Zone of skin (tissue), 1 donor: ENCODE results near the gene GNG13.

DNA sequence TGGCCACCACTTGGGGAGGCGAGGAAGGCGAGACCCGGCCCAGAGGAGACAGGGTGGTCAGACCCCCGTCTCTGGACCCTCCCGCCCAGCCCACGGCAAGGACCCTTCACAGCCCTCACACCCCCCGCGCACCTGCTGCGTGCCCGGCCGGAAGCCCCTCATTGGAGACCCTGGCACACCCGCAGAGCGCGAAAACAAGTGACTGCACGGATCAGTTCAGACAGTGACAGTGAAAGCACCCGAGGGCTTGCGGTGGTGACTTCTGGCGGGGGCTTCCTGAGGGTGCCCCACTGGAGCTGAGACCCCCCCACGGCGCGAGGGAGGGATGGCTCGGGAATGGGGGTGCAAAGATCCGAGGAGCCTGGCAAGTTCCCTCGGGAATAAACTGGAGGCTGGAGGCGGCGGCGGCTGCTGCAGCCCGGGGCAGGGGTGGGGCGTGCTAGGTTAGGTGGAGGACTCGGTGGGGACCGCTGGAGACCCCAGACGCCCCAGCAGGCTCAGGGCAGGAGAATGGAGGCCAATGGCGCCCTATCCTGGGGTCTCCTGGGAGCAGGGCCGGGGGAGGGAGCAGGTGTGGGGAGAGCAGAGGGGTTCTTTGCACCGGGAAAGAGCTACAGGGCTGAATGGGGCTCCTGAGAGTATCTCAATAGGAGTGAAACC, 740 bp upstream of the FBXL16 start:
- RRBS, result 3% methylated on average over 6 of the region's 35 CpGs

DNA sequence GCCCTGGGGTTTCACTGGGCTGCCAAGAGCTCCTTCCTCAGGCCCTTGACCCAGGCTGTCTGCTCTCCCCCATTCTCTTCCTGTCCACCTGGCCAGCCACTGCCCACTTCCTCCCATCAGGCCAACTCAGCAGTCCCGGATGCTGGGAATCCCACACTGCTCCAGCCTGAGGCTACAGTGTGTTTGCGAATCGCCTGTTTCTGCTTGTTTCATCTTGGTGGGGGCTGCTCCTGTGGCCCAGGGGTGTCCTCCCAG, 865 bp upstream of the METRN start:
- RRBS, result no CpG with 5 or more reads among the region's 3 CpGs

GRCh38 chr16:718842-719413, 2.0 kb upstream of the ANTKMT start:
- RRBS, result no CpG with 5 or more reads among the region's 6 CpGs

DNA sequence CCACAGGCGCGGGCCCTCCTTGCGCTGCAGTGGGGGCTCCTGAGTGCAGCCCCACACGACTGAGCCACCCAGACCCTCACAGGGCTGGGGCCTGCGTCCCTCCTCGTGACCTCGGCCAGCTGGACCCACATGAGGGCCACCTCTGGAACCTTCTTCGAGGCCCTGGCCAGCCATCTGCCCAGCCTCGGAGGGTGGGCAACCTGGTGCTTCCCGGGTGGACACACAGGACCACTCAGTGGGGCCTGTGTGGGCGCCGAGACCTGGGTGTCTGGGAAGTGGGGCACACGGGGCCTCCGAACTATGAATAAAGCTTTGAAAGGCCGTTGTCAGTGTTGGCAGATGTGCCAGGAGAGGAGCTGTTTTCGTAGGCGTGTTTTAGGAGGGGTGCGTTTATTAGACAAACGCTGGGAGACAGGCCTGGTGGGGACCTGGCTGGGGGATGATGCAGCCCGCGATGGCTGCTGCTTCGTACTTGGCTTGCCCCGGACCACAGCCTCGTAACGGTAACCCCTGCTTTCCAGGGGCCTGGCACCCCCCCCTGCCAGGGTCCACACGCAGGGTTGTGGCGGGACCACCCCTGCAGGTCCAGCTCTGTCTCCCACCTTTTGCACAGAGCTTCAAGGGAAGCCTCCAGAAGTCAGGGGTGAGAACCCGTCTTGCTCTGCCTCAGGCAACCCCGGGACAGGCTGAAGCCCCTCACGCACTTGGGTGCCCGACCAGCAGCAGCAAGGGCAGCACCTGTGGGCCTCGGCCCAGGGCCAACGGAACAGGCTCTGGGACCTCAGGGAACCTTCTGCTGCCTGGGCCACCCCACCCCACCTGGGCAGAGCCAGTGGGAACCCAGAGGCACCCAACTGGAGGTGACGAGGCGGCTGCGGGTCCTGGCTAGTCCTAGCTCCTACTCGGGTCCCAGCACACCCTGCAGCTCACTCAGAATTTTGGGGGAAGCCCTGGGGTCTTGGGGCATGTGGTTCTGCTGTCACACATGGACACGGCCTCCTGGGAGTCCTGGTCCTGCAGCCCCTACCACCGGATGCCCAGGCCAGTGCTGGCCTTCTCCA, 2.8 kb downstream of the HAGHL start:
- RRBS, result no CpG with 5 or more reads among the region's 39 CpGs

DNA sequence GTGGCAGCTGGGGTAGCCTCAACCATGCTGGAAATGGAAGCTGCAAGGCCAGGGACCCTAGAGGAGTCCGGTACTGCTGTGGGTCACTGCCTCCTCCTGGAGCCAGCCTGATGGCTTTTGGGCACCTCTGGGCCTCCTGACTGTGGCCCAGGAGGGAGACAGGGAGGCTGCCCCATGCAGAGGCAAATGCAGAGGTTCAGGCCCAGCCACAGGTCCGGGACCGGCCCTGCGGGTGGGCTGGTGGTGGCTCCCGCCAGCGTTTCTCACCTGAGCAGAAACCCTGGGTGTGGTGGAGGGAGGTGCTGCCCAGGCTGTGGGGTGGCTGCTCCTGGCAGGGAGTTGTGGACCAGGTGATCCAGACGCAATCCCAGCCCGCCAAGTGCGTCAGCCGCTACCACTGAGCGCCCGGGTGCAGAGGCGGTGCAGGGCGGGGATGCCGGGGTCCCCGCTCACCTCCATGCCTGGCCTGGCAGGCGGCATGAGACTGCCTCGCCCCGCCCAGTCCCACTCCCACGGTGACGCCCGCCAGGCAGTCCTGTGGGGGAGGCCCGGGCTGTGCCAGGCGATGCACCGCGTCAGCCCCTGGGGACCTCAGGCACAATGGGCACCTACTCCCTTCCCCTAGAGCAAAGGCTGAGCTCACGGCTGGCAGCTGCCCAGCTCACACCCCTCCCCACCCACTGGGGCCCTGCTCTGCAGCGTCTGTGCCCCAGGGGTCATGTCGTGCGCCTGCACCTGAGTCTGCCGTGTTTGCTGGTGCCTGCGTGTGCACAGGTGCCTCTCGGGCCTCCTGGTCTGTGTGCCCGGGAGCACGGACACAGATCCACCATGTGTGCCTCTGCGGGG, 5.5 kb downstream of the RPUSD1 start:
- RRBS, result 17% methylated on average over 5 of the region's 36 CpGs

DNA sequence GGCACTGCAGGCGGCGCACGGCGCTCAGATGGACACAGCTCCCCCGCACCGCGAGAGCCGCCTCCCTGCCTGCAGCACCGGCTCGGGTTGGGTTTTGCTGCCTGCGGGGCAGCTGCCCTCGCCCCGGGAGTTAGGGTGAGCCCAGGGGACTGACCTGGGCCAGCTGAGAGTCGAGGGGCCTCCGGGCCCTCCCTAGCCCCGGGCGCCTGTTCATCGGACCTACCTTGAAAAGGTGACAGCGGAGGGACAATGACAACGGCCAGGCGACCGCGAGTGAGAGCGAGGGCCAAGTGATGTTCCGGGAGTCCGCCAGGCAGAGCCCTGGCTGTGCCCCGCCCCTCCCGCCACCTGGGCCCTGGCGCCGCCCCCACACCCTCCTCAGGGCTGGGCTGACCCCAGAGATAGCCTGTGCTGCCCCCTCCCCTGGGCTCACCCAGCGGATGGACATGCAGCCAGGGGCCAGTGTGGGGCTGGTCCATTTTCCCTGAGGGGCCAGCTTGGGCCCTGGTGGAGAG, at the start of gene GNG13:
Gene GNG13 (minus strand): TSS at position 292 of the 515 bp plus-strand sequence.
- RRBS, result 2% methylated on average over 14 of the region's 31 CpGs

GRCh38 chr16:825041-825740, 24.7 kb upstream of the GNG13 start:
- RRBS, result 25% methylated on average over 9 of the region's 41 CpGs

GRCh38 chr16:854202-855158, 53.9 kb upstream of the GNG13 start:
- RRBS, result 92% methylated on average over 6 of the region's 40 CpGs

- RRBS, result no CpG with 5 or more reads among the region's 8 CpGs
Observed at GRCh38 chr16:863616-864301, 63.2 kb upstream of the GNG13 start.

- RRBS, result no CpG with 5 or more reads among the region's 36 CpGs
Observed at GRCh38 chr16:964472-965282, 6.1 kb downstream of the LMF1 start.

DNA sequence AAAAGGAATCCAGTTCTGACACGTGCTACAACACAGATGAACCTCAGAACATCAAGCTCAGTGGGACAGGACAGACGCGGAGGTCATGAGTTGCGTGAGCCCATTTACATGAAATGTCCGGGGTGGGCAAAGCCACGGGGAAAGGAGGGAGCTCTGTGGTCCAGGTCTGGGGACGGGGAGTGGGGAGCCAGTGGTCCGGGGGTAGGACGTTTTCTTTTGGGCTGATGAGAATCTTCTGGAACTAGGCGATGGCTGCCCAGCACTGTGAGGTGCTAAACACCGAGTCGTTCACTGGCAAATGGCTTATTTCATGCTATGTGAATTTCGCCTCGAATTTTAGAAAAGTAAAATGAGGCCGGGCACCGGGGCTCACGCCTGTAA, 2.6 kb upstream of the LMF1 start:
- RRBS, result 80% methylated on average over 4 of the region's 17 CpGs

- RRBS, result 37% methylated on average over 5 of the region's 22 CpGs
Observed at GRCh38 chr16:984122-984709, 2.6 kb downstream of the SOX8 start.

DNA sequence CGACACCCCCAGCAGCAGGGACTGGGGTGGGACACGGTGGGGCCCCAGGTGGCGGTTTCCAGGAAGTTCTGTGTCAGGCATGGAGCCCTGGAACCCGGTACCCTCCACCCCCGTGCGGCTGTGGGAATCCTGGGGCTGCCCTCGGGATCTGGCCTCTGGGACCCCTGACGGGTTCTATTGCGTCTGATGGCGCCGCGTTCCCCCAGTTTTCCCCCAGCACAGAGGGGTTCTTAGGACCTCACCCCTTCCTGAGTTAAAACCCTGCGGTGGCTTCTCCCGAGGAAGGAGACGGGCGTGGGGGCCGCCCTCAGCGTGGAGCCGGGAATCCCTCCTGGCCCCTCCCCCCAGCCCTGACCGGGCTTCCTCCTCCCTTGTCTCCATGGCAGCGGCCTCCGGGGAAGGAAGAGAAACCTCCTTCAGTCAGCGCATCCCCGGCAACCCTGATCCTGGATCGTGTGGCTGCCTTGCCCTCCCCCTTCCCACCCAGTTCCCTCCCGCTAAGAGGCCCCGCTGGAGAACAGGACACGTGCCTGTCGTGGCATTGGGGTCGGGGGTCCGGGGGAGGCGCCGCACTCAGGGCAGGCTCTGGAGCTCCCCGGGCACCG, 30.3 kb downstream of the CACNA1H start:
- RRBS, result 29% methylated on average over 12 of the region's 35 CpGs

GRCh38 chr16:1317228-1318313, 8.1 kb downstream of the UBE2I start:
- RRBS, result 90% methylated on average over 3 of the region's 41 CpGs

DNA sequence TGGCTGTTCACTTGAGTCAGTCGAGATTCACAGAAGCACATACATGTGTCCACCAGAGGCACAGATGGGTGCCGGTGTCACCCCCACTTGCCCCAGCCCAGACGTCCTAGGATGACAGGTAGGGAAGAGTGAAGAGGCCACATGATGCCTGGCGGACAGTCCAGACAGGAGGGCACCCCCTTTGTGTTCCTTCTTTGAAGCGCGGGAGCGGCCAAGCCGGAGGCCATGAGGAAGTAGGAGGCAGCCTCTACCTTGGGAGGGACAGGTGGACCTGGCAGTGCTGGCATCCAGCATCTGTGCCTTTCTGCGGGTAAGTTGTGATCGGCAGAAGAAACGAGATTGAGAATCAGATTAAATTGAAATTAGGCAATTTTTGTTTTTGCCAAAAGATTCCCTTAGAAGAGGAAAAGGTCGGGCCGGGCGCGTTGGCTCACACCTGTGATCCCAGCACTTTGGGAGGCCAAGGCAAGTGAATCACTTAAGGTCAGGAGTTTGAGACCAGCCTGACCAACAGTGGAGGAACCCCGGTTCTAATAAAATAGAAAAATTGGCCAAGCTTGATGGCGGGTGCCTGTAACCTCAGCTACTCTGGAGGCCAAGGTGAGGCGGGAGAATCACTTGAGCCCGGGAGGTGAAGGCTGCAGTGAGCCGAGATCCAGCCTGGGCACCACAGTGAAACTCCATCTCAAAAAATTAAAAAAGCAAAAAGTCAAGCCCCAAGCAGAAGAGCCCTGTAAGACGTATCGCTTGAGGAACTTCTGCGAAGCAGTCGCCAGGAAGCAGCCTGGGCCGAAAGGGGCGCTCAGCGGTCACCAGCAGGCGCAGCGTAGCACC, 9.1 kb downstream of the UBE2I start:
- RRBS, result 90% methylated on average over 1 of the region's 29 CpGs

GRCh38 chr16:1319475-1319898, 10.1 kb downstream of the UBE2I start:
- RRBS, result no CpG with 5 or more reads among the region's 15 CpGs

GRCh38 chr16:1327403-1327944, 6.0 kb upstream of the BAIAP3 start:
- RRBS, result 90% methylated on average over 2 of the region's 15 CpGs

DNA sequence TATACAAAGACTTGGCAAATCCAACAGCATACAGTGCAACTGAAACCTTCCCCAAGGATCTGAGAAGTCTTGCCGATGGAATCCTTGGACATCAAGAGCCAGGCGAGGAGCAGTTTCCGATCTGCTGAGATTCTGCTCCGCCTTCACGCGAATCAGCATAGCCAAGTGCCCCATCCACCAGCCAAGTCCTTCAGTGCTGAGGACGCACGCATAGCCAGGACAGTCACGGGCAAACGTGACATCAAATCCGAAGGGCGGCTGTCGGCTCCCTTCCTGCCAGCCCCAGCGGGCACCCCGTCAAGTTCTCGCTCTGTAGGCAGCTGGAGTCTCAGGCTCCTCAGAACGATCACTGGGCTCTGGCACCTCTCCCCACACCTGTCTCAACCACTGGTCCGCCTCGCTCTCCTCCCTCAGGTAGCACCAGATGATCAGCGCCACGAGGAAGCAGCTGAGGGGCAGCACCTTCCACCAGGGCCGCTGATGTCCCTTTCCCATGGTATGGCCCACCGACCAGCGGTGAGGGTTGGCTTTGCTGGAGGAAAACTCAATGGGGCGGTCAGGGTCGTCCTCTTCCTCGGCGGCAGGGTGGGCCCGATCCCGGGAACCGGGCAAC, 492 bp downstream of the UQCC4 start:
- RRBS, result 7% methylated on average over 1 of the region's 31 CpGs

GRCh38 chr16:1457051-1457795, 12.9 kb upstream of the CCDC154 start:
- RRBS, result 86% methylated on average over 15 of the region's 51 CpGs

GRCh38 chr16:1460885-1461423, 13.9 kb downstream of the CLCN7 start:
- RRBS, result 84% methylated on average over 11 of the region's 37 CpGs